ENCODE measurements around the genes ATG10 and TMEM161B.

- PRO-cap, result bidirectional peak, plus-strand start at chr5:81972025, minus-strand start at chr5:81971939; bidirectional peak, plus-strand start at chr5:81972174, minus-strand start at chr5:81972201; bidirectional peak, plus-strand start at chr5:81972471, minus-strand start at chr5:81972336
Measured at GRCh38 chr5:81971597-81972758, at the start of gene ATG10. ATG10 (plus strand) TSS chr5:81972023.

GRCh38 chr5:82277247-82277589 is 936 bp downstream of the RPS23 start:
- PRO-cap, result no peak

DNA sequence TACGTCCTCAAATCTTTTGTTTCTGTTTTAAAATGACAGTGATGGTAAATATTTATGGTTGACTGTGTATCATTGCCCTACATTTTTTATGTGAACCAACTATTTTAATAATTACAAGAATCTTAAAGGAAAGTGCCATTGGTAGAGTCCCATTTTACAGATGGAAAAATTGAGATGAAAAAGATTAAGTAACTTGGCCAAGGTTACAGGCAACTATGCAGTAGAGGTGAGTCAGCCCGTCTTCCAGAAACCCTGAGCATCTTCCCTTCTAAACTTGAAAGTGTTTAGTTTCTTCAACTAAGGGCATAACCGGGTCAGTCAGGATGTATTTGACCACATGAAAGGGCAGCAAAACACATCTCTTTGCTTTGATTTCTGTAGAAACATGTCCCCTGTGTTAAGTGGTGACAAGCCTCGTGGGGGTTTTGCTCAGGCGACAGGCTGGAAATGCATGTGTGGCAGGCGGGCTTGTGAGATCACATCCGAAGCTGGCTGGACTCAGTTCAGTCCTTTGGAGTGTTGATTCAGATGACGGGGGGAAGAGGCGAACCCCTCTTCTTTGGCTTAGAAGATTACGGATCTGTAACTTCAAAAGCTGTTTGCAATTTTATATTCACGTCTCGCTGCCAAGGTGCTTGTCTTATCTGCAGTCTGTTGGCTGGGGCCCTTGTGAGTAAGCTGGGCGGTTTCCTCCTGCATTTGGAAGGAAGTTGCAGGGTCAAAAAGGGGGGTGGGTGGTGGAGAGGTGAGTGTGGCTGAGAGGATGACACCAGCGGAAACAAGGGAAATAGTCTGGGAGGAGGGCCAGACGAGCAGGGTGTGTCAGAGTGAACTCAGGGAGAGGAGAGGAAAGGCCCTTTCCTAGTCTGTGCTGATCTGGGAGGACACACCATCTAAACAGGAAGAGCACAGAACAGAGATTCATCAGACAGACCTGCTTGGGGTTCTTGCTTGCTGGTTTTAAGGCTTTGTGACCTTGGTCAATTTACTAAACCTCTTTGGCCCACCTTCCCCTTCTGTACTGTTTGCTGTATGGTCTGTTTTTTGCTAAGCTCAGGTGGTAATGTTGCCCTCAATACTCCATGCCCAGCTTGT is 78.9 kb upstream of the RPS23 start:
- PRO-cap, result bidirectional peak, plus-strand start at position 825 of the sequence, minus-strand start at position 646 of the sequence

GRCh38 chr5:82388893-82389301 is 110.7 kb upstream of the RPS23 start:
- PRO-cap, result no peak

DNA sequence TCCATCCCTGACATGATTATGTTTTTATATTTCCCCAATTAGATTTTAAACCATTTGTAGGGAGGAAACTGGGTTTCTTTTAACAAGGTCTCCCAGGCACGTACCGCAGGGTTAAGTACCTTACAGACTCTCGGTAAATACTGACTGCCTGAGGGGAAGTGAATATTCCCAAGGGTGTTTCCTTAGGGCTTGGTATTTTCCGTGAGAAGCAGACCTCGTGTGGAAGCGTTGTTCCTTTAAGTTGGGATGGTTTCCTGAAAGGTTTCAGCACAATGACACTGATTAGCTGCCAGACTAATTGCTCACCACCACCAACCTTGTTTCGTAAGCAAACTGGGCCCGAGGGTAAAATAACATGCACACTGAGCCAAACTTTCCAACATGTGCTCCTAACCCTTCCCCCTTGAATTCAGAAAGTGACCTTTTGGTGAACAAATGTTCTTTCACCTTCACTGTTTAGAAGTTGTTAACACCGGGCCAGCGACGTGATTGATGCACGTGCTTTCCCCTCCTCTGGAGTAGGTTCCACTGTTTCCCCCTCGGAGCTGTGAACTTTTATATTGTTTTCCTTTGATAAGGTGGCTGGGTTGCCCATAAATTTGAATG is 128.1 kb upstream of the RPS23 start:
- PRO-cap, result no peak

GRCh38 chr5:82426698-82427102 is 148.5 kb upstream of the RPS23 start:
- PRO-cap, result no peak

- PRO-cap, result no peak
Measured at GRCh38 chr5:82470648-82471117, 192.5 kb upstream of the RPS23 start.

GRCh38 chr5:82594139-82594670 is 316.1 kb upstream of the RPS23 start:
- PRO-cap, result no peak

DNA sequence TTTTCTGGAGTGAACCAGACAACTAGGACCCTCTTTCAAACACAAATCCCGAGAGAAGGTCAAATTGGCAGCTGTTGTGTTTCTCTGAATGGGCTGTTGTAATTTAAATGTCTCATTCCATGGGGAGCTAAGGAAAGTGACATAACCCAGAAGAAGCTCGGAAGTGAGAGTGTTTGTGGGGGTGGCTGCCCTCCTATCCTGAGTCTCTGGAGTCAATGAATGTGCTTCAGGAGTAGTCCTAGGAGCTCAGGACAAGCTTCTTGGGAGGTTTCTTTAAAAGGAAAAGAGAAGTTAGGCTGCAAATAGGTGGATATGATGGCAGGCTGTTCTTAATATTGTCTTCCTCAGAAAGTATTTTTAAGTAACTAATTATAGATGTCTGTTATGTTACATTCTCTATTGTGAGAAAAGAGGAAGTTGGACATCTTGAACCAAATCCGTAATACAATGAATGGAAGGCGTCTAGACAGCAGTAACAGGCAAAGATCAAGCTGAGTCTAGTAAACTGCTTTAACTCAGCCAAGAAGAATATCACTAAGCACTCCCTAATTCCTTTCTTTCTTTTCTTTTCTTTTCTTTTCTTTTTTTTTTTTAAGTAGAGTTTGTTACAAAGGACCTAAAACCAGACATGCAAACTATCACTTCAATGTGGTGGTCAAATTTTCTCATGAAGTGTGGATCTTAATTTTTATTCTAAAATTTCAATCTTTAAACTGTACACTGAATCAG is 49.9 kb downstream of the TMEM167A start:
- PRO-cap, result no peak

GRCh38 chr5:83463690-83464000 is 7.9 kb upstream of the VCAN start:
- PRO-cap, result no peak

GRCh38 chr5:83539962-83540512 is 68.5 kb downstream of the VCAN start:
- PRO-cap, result no peak

GRCh38 chr5:85663371-85664051 is 954.2 kb upstream of the COX7C start:
- PRO-cap, result no peak

- PRO-cap, result unidirectional peak, plus-strand start at chr5:86666154
Measured at GRCh38 chr5:86665926-86666295, 48.2 kb downstream of the COX7C start.

GRCh38 chr5:87020081-87020532 is 247.6 kb upstream of the RASA1 start:
- PRO-cap, result no peak

DNA sequence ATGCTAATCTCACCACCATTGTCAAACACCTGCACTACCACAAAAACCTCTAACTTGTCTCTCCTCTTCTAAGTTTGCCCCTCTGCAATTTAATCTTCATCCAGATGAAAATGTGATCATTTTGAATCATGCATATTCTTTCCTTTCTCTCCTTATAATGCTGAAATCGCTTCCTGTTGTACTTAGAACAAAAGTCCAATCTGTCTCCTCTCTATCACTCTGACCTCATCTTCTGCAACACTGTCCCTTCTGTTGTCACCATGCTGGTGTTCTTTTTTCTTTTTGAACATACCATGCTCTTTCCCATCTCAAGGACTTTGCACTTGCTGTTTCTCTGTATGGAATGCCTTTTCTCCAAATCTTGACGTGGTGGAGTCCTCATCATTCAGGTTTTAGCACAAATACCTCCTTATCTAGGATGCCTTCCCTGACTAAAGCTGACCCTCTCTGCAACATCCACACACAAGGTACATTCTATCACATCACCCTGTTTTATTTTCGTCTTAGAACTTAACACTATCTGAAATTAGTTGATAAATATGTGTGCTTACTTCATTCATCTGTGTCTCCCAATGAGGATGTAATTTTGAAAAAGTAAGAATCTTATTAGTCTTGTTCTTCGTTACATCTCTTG is 145.5 kb upstream of the RASA1 start:
- PRO-cap, result no peak

DNA sequence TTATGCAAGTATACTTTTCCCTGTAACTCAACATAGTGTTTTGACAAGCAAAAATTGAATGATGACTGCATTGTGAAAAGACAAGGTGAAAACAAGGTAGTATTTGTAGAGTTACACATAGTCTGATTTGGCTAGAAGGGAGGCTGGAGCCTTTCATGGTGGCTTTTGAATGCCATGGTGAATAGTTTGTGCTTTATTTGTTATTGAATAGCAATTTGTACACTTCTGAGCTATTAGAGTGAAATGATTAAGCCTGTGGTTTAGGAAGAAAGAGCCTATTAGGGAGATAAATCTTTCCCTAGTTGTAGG is 53.0 kb downstream of the RASA1 start:
- PRO-cap, result no peak

GRCh38 chr5:87373799-87374436 is 38.8 kb downstream of the CCNH start:
- PRO-cap, result no peak

DNA sequence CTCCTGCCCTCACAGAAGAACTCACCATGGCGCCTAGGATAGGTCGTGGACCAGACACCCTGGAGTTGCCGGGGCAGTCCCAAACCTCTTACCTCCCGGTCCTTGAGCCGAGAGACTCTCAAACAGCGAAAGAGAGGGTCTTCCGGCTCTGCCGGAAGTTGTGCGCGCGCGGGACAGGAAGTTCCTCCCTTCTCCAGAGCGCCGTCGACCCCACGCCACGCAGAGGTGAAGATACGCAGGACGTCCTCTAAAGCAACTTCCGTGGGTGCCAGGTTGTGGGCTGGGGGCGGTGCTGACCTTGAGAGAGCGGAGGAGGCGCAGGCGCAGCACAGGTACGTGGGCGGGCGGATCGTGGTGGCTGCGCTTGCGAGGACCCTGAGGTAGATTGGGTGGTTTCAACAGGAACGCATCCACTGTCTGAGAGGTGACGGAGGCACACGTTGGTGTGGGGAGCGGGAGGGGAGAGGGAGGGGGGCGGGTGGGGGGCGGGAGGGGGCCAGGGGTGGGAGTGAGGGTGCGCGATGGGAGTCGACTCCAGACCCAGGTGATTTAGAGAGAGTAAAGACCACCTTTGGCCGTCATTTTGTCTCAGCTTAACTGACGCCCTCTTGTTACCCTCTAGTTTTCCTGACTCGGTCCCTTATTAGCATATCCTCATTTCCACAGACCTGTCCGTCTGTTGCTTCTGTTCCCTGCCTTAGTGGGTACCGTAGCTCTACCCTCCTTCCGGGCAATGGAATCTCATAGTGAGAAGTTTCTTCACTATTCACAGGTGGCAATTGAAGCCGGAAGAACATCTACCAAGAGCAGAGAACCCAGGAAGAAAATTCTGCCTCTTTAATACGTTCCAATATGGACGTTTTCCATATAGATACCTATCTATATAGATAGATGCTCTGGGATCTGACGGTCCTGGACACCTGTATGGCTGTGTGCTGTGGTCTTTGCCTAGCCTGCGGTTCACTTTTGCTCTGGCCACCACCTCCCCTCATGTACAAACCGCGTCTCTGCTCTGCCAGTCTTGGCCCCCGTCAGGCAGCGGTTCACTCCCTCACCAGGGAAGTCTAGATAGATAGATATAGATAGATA is at the start of gene TMEM161B:
Gene TMEM161B, minus strand, starts transcription at position 150 of the 1,089 bp plus-strand sequence.
- PRO-cap, result bidirectional peak, plus-strand start at position 331 of the sequence, minus-strand start at position 120 of the sequence; unidirectional peak, minus-strand start at position 735 of the sequence

DNA sequence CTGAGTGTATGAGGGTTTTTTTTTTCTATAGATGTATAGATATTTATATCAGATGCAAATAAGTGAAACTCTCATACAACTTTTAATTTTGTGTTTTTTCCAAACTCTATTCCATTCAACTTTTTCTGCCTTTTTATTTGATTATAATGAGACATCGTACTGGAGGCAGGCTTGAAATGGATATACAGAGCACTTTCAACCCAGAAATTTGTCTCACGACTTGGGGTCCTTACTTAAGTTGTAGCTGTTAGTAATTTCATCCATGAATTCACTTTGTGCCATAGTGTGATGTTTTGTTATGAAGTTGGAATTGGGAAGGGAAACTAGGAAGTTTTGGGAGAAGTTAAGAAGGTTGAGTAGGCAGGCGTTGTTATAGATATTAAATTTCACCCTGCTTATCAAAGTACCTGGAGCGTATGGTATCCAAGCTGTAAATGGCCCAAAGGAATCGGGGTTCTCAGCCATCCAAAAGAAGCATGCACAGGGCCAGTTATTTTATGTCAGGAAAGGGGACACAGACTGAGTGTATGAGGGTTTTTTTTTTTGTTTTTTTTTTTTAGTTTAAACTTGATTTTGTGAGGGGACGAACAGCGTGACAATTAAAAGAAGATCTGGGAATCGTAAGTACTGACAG is 1.4 kb upstream of the TMEM161B start:
- PRO-cap, result no peak

DNA sequence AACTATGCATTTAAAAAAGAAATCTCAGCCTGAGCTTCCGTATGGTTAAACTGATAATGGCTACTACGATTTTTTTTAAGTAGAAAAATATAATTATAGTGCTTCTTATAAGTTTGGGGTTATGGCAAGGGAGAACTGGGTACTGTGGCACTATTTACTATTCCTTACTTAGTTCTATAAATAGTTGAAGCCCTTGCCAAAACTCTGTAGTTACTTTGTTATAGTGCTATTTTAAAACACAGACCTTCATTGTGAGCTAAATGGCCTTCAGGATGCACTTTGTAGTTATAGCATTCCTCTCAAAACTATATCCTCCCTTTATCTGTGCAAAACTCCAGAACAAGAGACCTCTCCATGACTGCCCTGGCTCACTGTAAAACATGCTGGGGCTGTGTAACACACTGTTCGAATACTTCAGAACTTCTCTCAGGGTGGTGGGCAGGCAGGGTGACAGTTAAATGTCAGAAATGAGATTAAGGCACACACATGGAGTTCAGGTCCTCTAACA is 49.2 kb downstream of the MEF2C start:
- PRO-cap, result no peak

Data from bile duct (tissue), 1 donor.